Placental epithelial cell (primary cell): ENCODE data around the genes INHBA and MRPL32.

DNA sequence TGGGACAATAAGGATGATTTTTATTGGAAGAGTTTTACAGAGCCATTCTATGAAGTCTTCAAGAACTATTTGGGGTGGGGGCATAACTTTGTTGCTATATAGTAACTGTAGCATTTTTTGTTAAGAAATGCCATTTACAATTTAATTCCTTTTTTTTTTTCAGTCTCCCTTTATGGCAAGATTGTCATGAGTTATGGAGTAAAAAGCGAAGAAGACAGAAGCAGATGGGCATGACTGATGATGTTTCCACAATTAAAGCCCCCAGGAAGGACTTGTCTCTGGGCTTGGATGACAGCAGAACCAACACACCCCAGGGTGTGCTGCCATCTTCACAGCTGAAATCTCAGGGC lies 46.5 kb downstream of the MPLKIP start:
- CAGE, long polyA plus RNA, result no peak

DNA sequence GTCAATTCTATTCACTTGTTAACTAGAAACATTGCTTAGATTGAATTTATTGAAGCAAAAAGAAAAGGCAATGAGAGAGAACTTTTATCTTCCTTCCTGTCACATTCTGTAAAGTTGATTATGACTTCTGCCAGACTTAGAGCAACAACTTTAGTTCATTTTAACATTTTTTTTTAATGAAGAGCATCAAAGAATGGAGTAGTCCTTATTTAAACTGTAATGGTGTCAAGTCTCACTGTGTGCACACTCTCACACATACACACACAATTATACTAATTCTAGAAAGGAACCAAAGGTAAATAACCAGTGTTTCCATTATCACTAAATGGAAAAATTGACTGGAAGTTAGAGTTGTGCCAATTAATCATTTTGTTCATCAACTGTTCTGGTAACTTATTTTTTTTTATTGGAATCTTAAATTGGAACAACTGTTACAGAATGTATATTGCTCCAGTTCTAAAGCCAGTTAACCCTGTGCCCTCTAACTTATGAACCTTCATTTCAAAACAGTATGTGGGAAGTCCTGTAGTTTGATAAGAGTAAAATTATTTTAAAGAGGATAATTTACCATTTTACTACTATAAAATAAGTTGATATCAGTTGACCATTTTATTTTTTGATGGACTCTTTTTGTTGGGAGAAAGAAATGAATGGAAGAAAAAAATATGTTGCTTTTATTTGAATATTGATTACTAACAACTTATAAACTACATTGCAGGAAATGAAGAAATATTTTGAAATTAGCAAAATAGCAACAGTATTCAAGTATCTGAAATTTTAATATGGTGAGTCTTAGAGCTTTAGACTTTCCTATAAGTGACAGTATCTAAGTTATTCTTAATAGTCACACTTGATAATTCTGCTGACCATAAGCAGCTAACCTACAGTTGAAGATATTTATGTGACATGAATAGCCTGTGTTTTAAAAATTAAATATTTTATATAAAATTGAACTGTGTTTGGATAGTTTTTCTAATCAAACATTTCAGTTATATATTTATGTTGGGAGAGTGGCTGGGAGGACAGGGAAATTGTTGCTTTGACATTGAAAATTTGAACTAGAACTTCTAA lies 37.9 kb downstream of the MPLKIP start:
- CAGE, long polyA plus RNA, result no peak

DNA sequence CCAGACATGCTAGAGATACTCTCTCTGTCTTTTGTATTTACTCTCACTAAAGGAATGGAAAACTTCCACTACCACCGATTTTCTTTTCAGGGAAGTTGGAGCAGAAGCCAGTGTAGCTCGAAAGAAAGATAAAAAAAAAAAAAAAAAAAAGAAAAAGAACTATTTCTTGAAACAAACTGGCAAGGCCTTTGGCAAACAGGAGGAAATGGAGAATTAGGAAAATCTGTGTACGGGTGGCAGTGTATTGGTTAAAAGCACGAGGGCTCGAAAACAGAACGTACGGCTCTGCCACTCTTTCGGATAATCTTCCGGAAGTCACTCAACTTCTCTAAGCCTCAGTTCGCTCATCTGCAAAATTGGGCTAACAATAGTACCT lies 677 bp downstream of the MPLKIP start:
- CAGE, long polyA plus RNA, result no peak

DNA sequence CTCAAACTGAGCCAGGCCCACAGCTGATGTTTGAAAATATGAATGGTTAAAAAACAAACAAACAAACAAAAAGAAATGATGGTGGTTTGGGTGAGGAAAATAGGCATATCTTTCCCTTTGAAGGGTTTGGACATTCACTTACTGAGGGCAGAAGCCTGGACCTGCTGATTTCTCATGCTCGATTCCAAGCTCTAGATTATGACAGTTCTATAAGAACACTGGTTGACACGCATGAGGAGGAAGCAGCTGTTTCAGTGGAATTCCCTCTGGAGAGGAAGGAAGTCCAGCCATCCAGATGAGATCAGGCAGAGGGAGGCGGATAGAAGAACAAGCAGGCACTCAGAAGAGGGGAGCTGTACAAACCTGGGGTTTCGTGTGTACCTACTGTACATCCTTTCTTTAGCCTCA lies 692.0 kb downstream of the INHBA start:
- CAGE, long polyA plus RNA, result no peak

GRCh38 chr7:41702910-41703383 lies at the start of gene INHBA:
TSS of gene INHBA (minus strand) at chr7:41703090.
- CAGE, long polyA plus RNA, result no peak

GRCh38 chr7:41956354-41956645 lies 253.4 kb upstream of the INHBA start:
- CAGE, long polyA plus RNA, result no peak

GRCh38 chr7:42240269-42240816 lies 3.3 kb upstream of the GLI3 start:
- CAGE, long polyA plus RNA, result no peak

- CAGE, long polyA plus RNA, result no peak
These were observed 1.1 kb downstream of the PSMA2 start for GRCh38 chr7:42930740-42931418.

GRCh38 chr7:42931983-42932770 lies at the start of gene MRPL32:
TSS of gene MRPL32 (plus strand) at chr7:42932376.
- CAGE, long polyA plus RNA, result no peak

GRCh38 chr7:43585491-43586034 lies 2.7 kb downstream of the STK17A start:
- CAGE, long polyA plus RNA, result no peak

- CAGE, long polyA plus RNA, result no peak
These were observed 33.1 kb downstream of the STK17A start for GRCh38 chr7:43615763-43616645.

DNA sequence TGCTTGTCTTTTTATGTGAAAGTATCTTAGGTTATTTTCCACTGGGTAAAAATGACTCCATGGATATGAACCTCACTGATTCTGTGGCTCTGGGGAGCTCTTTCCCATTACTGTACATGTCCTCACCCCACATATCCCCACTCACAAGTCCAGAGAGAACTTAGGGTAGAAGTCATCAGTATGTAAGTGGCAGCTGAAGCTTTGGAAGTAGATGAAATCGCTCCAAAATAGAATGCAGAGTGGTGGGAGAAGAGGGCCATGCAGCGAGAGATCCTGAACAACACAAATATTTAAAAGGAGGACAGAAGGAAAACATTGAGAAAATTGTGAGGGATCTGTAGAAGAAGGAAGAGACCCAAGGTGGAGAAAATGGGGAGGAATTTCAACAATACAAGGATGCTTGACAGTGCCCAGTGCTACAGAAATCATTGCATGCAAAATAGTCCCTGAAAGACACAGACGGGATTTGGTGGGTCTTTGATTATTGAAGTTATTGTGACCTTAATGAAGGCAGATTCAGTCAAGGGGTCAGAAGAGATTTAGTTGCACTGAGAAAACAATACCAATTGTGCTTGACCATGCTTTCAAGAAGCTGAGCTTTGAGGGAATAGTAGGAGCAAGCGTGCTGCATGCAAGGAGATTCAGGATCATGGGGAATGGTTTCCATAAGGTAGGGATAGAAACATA lies 35.9 kb downstream of the STK17A start:
- CAGE, long polyA plus RNA, result no peak

DNA sequence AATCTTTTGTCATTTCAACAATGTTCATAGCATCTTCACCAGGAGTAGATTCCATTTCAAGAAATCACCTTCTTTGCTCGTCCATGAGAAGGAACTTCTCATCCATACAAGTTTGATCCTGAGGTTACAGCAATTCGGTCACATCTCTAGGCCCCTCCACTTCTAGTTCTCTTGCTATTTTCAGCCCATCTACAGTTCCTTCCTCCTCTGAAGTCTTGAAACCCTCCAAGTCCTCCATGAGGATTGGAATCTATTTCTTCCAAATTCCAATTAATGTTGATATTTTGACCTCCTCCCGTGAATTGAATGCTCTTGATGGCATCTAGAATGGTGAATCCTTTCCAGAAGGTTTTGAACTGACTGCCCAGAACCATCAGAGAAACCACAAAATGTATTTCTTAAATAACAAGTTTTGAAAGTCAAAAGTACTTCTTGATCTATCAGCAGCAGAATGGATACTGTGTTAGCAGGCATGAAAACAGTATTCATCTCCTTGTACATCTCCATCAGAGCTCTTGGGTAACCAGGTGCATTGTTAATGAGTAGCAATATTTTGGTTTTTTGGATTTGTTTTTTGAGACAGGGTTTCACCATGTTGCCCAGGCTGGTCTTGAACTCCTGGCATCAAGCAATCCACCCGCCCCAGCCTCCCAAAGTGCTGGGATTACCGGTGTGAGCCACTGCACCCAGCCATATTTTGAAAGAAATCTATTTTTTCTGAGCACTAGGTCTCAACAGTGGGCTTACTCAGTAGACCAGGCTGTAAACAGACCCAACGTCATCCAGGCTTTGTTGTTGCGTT lies 49.5 kb downstream of the STK17A start:
- CAGE, long polyA plus RNA, result no peak

GRCh38 chr7:43694793-43695221 lies 34.5 kb downstream of the COA1 start:
- CAGE, long polyA plus RNA, result no peak

GRCh38 chr7:43764022-43764342 lies 5.5 kb downstream of the BLVRA start:
- CAGE, long polyA plus RNA, result no peak

GRCh38 chr7:43764755-43765458 lies 6.4 kb downstream of the BLVRA start:
- CAGE, long polyA plus RNA, result no peak

DNA sequence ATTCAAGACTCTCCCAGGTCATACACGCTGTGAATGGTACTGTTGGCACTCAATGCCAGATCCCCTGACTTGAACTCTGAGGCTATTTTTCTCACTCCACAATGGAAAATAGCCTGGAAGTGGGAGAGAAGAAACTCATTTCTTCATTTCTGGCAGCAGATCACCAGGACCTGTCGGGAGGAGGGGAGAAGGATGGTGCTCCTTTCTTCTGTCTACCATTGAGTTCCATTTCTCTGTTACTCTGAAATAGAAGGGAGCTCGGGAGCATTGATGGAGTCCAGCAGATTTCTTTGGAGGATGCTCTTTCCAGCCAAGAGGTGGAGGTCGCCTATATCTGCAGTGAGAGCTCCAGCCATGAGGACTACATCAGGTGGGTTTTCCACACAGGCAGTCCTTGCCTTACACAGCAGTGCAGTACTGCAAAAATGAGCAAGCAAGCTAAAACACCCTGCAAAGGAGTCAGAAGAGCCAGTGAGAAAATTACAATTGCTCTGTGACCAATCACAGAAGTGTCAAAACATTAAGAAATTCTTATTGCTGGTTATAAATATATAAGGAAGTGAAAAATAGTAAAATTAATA lies 32.6 kb downstream of the BLVRA start:
- CAGE, long polyA plus RNA, result no peak

DNA sequence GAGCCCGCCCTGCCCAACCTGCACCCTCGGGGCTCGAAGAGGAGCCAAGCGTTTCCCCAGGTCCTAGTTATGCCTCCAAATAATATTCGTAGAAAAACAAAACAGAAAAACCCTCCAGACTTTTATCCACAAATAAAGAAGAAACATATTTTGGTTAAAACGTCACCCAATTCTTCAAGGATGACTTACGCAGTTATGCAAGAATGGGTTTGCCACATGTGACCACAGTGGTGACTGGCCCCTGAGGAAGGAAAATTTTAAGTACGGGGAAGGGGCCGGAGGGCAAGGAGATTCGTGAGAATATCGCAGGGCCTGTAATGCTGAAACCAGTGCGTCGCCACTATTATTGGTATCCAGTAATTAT lies 494 bp upstream of the MRPS24 start:
- CAGE, long polyA plus RNA, result no peak

- CAGE, long polyA plus RNA, result no peak
These were observed 3.2 kb upstream of the MRPS24 start for GRCh38 chr7:43872185-43873345.

DNA sequence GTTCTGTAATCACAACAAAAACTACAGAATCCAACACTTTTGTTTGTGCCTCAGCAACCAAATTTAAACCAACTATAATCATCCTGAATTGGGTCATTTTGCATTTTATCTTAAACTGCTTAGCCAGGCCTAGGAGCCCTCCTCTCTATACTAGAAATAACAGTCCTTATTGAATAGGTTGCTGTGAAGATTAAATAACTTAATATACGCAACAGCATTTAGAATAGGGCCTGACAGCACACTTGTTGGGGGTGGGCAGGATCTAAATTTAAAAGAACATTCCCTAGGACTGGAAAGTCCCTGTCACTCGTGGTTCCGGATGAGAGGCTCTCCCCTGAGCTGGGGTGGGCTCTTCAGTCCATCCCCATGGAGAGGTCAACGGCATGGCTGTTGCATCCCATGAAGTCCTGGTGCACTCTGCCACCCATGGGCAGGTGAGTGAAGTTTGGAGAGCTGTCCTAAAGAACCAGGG lies 5.4 kb downstream of the URGCP start:
- CAGE, long polyA plus RNA, result no peak